Tongue (tissue), 2 donors: ENCODE measurements around a stretch of chr6.

- RAMPAGE, long total RNA, result no peak
Observed at GRCh38 chr6:14656715-14657088, 539.1 kb downstream of the CD83 start.

DNA sequence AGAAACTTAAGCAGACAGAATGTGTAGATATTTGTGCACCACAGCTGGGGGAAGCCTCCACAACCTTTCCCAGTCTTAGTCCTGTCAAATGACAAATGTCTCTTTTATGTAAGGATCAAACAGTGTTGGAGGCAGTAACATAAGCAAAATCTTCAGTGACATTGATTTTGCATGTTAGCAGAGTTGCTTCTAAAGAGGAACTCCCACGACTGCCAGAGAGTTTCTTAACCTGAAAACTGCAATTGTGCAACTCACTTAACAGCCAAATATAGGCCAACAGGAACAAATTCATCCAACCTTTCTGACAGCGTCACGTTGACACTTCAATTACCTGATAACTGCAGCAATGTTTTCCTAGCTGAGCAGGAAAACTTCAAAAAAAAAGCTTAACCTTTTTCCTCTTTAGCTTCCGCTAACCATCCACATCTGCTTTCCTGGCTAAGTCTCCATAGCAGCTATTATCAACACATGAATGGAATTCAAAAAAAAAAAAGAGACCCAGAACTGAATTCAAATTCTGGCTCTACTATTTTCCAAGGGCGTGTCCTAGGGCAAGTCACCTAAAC lies 524.9 kb upstream of the JARID2 start:
- RAMPAGE, long total RNA, result no peak

DNA sequence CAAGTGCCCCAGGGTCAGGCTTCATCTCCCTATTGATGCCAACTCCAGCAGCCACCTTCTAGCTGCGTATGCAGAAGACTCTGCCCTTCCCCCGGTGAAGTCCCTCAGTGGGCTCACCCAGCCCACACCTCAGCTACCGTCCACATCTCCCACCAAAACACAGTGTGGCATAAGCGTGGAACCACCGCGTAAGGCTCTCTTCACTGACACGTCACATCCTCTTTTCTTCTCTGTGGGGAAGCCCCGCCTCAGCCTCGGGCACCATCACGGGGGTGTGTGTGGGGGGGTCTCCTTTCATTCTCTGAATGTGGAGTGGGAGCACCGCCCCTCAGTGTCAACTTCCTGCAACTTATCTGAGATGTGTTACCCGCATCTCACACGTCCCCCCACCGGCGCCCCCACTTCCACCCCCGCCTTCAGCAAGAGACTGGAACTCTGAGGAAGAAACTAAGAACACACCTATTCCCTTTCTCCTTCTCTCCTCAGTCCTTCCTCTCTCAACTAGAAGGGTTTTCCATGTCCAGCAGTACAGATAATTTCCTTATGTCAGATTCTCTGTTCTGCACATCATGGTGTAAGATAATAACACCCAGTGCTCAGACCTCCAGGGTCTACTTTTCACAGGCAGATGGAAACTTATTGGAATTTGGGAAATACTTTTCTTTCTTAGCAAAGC lies 388.3 kb upstream of the JARID2 start:
- RAMPAGE, long total RNA, result no peak

DNA sequence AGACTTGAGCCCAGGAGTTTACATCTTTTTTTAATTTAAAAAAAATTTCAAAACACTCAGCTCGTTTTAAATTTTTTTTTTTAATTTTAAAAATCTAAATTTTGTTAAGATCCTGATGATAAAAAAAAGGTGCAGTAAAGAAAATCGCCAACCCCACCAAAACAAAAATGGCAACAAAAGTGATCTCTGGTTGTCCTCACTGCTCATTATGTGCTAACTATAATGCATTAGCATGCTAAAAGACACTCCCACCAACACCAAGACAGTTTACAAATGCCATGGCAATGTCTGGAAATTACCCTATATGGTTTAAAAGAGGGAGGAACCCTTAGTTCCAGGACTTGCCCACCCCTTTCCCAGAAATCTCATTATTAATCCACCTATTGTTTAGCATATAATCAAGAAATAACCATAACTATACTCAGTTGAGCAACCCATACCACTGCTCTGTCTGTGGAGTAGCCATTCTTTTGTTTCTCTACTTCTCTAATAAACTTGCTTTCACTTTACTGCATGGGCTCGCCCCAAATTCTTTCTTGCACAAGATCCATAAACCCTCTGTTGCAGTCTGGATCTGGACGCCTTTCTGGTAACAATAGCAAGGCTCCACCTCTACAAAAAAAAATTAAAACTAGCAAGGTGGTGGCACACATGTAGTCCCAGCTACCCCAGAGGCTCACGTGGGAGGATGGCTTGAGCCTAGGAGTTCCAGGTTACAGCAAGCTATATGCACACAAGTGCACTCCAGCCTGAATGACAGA lies 278.9 kb upstream of the JARID2 start:
- RAMPAGE, long total RNA, result no peak

GRCh38 chr6:15017238-15017816 lies 228.5 kb upstream of the JARID2 start:
- RAMPAGE, long total RNA, result no peak

- RAMPAGE, long total RNA, result no peak
Observed at GRCh38 chr6:15248458-15249660, 3.0 kb downstream of the JARID2 start.

DNA sequence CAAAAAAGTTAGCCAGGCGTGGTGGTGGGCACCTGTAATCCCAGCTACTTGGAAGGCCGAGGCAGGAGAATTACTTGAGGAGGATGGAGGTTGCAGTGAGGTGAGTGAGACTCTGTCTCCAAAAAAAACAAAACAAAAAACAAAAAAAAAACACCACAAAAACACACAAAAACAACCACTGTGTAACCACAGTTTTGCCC lies 8.9 kb downstream of the JARID2 start:
- RAMPAGE, long total RNA, result no peak

DNA sequence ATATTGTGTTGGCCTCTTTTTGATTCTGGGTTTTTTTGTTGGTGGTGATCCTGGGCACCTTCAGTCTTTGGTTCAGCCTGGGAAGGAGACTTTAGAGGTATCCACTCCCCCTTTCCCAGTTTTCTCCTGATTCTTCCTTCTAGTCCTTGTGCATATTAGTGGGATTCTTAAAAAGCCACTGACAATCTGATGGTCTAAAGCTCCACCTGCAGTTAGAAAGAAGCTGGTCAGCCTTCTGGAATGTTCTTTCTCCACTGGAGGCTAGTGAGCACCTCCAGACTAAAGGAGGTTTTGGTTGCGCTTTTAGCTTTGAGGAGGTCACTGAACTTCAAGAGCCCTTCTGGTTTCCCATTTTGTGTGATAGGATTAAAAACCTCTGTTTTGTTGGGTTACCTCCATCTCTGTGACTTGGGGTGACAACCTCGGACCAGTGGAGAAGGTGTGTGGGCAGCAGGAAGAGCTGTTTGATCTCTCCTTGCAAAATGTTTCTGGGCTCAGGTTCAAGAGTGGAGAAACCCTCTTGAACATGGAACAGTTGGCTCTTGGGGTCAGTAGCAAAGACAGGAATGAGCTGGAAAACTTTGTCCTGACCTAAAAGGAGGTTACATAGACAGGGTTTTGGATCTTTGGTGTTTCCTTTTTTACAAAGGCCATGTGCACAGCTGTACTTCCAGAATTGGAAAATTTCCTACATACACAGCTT lies 29.0 kb downstream of the JARID2 start:
- RAMPAGE, long total RNA, result no peak

- RAMPAGE, long total RNA, result no peak
Observed at GRCh38 chr6:15296472-15296851, 50.6 kb downstream of the JARID2 start.

DNA sequence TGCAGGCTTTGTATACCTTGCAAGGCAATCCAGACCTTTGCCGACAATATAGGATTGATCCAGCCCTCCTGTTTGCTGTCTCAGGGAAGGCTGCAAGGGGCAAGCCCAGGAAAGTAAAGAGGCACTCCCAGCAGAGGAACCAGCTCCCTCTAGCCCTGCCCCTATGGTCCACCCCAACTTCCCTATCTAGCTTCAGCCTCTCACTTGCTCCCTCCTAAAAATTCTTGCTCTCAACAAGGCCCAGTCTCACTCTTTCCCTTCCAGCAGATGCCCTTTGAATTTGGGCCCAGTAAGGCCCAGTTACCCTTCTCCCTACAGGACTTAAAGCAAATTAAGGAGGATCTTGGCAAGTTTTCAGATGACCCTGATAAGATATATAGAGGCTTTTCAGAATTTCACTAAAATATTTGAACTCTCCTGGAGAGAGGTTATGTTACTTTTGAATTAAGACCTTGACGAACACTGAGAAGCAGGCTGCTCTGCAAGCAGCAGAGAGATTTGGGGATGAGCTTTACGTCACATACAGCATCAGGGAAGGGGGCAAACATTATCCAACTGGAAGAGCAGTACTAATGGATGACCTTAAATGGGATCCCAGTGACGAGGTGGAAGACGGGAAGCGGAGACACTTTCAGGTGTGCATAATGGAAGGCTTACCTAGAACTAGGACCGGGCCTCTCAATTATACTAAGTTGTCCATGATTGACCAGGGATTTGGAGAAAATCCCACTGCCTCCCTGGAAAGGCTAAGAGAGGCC lies 92.8 kb downstream of the JARID2 start:
- RAMPAGE, long total RNA, result no peak

DNA sequence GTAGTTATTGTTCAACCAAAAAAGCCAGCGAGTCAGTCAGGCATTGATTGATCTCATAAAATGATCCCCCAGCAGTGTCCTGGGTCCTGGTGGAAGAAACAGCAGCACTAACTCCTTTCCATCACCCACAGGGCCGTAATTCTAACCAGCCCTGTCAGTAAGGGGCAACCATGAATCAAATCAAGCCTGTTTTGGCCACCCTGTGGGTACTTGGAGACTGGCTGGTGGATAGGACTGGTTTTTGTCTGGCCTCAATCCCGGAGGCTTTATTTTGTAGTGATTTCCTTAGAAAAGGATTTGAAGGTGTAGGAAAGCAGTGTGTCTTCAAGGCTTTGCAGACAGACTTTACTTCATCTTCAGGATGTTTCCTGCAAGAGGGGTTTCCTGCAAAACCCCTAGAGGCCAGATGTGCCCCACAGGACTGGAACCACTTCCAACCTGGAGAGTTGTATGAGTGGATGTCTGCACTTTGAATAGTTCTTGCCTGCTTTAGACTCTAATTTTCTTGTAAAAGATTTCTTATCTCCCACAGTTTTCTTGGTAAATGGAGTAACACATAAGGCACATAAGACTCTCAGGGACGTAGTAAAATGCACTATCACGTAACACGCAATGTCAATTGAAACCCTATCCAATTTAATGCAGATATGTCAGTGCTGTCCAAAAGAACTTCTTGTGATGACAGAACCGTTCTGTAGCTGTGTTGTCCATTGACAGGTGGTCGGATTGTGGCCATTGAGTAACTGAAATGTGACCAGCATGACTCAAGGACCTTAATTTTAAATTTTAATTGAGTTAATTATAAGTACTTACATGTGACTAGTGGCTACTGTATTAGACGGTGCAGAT lies 118.5 kb downstream of the JARID2 start:
- RAMPAGE, long total RNA, result no peak

GRCh38 chr6:15405640-15405980 lies 159.7 kb downstream of the JARID2 start:
- RAMPAGE, long total RNA, result no peak

DNA sequence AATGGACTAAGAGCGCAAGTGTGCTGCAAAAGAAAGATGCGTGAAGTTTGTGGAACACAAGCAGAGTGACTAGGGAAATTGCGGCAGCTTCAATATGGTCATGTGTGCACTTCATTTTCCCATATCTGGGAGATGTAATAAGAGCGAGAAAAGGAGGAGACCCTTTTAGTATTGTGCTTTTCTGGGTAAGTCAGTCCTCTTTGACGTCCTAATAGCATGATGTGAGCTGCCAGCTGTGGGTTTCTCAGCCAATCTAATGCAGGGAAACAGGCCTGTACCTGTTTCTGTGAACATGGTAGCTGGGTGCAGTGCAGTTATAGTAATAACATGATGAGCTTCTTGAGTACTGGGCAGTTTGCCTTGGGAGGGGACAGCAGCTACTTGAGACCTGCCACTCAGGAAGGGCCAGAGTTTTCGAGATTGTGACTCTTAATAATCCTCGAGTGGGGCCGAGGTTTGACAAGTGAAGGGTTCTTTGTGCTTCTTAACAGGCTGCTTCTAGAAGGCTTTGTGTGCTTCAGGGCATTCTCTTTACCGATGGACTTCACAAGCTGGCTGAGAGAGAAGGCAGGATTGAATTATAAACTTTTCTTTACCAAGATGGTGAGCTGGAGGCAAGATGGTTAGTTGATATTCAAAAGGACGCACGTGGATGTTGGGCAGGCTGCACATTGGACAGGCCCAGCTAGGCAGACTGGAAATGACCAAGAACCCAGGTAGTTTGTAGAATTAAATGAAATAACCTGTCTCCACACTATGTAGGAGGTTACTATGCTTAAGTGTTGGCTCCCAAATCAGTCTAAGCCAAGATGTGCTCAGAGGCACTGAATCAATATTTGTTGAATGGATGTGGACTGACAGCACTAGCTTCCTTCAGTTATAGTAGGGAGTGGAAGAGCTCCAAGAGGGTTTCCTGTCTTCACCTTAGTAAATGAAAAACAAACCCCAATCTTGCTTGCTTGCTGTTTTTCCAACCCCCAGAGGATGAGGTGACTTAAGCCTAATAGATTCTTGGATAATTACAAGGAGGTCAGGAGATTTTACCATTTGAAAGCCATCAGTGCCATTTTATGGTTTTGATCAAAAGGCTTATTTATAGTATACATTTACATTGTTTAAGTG lies 180.3 kb downstream of the JARID2 start:
- RAMPAGE, long total RNA, result no peak

GRCh38 chr6:15503824-15504527 lies 158.9 kb downstream of the DTNBP1 start:
- RAMPAGE, long total RNA, result no peak

DNA sequence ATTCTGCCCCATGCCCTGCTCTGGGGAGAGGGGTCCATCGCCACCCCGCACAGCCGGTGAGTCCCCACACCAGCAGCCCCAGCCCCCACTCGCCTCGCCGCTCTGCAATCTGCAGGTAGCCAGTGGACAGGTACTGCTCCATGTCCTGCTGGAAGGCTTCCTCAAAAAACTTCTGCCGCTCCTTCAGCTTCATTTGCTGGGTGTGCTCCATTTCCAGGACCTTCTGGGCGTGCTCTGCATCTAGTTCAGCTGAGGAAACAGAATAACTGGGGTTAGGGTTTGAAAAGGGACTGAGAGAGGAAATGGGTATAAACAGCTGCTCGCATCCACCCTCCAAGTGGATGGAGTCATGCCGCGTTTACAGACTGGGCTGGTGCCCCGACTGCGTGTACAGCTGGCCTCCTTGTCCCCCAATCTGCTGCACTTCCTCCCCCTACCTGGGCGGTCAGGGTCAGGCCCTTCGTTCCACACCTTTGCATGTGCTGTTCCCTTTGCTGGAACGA lies 129.6 kb downstream of the DTNBP1 start:
- RAMPAGE, long total RNA, result no peak

- RAMPAGE, long total RNA, result no peak
Observed at GRCh38 chr6:15691206-15691682, 28.4 kb upstream of the DTNBP1 start.

DNA sequence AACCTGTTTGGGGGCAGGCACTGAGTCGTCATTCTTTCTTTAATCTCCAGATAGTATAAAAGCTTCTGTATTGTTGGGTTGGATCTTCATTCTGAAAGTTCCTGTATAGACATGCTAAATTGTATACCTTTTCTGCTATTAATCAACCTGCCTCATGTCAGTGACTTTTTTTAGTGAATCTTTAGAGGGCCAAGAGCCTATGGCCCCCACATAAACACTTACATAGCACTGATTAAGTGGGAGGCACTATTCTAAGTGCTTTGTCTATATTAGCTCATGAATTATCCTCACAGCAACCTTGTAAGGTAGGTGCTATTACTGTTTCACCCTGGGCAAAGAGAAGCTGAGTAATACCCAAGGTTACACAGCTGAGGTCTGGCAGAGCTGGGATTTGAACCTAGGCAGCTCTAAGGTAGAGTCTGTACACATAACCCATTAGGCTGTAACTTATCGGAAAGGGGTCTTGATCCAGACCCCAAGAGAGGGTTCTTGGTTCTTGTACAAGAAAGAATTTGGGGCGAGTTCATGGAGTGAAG lies 232.4 kb upstream of the DTNBP1 start:
- RAMPAGE, long total RNA, result no peak

DNA sequence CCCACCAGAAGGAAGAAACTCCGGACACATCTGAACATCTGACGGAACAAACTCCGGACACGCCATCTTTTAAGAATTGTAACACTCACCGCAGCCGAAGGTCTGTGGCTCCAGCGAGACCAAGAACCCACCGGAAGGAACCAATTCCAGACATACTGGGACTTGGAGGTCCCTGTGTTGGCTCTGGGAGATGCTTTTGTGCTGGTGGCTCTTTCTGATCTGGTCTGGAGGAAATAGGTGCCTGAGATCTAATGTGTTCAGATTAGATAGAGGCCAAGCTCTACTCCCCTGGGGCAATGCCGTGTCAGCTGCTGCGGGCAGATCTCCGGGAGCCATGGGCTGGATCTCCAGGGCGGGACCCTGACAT lies 29.1 kb downstream of the GMPR start:
- RAMPAGE, long total RNA, result no peak

DNA sequence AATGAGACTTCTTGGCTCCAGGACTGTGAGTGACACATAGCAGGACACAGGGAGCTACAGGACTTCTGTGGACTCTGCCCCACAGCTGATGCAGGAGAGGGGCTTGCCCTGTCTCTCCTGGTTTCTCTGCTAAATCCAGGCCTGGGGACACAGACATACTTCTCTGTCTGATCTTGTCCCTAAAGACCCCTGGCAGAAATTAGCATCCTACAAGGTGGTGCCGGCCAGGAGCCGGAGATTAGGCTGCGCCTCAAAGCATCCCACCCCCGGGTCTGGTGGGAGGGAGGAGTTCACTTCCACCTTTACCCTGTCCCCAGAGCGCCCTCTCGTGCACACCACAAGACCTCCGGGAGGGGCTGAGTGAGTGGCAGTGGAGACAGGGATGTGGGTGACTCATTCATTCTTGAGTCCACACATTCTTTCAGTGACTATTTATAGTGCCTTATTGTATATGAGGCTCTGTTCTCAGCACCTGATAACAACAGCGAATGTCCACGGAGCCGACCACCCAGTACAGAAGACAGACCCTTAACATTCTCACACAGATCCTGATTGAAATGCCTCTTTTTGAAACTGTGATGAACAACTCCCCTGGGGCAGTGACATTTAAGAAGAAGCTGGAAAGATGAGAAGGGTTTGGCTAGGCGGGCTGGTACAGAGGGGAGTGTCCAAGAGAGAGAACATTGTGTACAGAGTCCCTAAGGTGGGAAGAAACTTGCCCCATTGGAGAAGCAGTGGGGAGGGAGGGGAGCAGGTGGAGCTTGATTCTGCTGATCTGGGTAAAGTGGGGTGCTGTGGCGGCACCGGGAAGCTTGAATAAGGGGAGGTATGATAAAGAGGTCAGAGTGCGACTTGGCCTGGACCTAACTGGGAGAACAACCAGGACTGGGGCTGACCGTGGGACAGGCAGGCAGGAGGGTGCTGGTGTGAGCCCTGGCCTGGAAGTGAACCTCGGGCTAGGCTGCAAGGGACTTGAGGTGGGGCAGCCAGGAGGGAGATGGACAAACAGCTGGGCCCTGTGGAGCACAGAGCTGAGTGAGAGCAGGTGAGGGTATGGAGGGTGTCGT lies 39.1 kb downstream of the GMPR start:
- RAMPAGE, long total RNA, result no peak

DNA sequence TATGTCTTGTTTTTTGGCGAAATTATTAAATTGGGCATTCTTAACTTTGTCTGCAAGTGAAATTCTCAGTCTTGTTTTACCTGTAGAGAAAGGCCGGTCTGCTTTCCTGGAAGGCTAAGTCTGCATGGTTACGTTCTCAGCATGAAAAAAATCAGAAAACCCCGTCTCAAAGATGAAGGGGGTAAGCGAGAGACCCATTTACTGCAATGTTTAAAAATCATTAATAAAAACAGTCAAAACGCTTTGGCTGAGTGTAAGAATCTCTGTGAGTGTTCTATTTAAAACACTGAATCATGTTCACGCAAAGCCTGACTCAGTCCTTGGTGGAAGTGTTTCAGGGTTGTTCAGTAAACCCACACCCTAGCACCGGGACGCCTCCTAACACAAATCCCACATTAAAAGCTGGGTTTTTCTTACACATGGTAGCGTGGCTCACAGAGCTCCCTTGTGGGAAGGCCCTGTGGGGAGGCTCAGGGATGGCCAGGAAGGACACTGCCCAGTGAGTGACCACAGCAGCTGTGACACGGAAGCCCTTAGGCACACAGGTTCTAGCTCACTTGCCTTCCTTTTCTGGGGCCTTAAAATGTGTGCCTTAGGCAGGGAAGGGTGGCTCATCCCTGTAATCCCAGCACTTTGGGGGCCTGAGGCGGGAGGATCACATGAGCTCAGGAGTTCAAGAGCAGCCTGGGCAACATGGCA lies 80.1 kb downstream of the GMPR start:
- RAMPAGE, long total RNA, result no peak